Islet of Langerhans (tissue), 1 donor: ENCODE data around the gene DCC.

DNA sequence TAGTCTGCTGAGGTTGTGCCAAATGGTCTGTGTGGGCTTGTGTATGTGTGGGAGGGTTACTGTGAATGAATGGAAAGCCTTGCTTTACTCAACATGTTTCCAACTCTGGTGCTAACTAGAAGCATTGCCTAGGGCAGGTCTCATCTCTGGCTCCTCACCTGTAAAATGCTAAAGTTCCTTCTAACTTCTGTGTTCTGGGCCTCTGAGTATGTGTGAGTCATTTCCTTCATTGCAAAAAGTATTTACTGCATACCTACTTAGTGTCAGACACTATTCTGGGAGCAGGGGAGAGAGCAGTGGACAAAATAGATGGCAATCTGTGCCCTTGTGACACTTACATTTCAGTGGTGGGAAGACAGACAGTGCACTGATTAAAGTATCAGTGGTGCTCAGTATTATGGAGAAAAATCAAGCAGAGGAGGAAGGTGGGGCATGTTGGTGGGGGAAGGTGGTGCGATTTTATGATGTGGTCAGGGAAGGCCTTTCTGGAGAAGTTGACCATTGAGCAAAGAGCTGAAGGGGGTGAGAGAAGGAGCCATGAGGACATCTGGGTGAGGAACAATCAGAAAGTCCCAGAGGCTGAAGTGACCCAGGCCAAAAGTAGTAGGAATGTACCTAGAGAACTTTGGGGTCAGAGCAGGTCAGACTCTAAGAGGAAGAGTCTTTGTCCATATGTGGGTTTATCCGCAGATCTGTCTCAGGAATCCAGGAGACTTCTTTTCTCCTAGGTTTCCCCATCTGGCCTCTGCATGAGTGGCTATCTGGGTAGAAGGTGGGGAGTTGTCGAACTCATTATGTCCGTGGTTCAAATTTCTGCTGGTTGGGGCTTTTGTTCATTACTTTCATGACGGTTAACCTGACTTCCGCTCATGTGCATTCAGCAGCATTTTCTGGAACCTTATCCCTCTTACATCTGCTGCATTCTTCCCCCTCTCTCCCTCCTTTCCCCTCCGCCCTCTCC, 1.6 kb downstream of the LIPG start:
- RRBS: no CpG with 5 or more reads among the region's 7 CpGs

GRCh38 chr18:49564156-49564933, 2.5 kb downstream of the LIPG start:
- RRBS: no CpG with 5 or more reads among the region's 2 CpGs

DNA sequence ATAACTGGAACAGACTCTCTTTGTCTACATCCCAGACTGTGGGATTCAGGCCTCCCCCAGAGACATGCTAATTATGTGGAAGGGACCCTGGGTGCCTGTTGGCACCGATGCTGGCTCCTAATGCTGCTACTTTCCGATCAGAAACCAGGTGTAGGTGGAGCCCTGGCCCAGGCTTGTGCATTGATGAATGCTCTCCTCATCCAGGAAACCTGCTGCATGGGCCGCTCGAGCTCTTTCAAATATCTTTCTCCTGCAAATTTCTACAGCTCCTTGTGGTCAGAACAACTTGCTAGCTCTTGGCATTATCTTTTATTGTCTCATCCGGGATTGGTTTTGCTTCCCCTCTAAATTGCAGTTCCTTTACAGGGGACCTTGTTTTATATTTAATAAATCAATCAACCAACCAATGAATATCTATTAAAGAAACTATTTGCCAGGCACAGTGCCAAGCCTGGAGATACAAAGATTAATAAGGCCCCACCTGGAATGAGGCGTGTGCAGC, 51.6 kb downstream of the LIPG start:
- RRBS: no CpG with 5 or more reads among the region's 6 CpGs

- RRBS: no CpG with 5 or more reads among the region's 1 CpG
These were observed 68.4 kb downstream of the LIPG start for GRCh38 chr18:49630061-49630799.

DNA sequence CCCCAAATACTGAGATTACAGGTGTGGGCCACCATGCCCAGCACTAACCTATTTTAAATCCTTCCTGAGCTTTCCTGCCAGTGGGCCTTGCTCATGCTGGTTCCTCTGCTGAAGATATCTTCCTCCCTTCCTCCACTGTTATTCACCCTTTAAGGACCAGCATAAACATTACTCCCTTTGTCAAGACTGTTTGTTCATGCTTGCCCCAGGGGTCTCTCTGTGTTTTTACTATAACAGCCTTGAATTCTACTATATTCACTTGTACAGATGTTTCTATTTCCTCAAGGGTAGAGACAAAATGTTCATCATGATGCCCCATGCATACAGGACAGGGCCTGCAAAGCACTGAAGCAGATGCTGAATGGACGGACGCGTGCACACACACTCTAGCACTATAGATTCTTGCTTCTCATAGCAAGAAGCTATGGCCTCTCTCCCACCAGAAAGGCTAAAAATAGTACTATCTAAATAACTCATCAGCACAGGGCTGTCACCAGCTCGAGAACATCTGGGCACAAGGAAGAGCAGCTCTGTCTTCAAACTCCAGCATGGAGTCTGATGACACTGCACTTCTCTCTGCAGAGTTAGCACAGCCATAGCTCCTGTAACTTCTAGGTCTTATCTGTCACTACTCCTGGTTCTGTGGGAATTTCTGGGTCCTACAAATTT, 123.7 kb downstream of the MYO5B start:
- RRBS: no CpG with 5 or more reads among the region's 4 CpGs

GRCh38 chr18:50128434-50129400, 66.2 kb downstream of the MYO5B start:
- RRBS: no CpG with 5 or more reads among the region's 16 CpGs

DNA sequence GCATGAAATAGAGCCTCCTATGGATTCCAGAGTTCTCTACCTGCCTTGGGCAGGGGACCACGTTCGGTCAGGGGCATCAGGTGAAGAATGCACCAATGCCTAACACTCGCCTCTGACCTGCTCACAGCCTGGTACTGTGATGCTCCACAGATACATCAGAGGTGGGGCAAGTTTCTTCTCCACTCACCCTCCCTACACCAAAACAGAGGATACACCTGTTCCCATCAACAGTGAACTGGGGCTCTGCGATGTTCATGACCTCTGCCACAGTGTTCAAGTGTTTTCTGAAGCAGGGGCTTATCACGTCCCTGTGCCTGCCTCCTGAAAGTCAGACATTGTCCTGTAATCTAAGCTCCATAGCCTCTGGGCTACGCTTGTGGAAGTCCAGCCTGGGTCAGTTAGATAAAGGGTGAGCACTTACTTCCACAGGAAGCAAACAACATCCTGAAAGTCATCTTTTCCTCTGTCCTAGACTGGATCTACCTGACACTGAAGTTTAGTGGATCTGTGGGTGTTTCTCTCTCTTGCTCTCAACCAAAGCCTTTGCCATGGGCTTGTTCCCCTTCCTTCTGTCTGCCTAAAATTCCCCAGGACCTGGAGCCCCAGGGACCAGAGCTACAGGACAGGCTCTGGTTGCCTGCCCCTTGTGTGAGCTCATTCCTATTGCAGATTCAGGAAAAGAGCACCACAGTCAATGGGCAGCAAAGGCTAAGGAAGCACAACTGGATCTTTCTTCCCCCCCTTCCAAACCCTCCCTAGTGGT, 20.2 kb upstream of the MRO start:
- RRBS: no CpG with 5 or more reads among the region's 6 CpGs

- RRBS: 6% methylated on average over 5 of the region's 25 CpGs
These were observed 489 bp upstream of the SMAD4 start for GRCh38 chr18:51029447-51030001.

GRCh38 chr18:51084404-51084812, 54.4 kb downstream of the SMAD4 start:
- RRBS: no CpG with 5 or more reads among the region's 1 CpG

GRCh38 chr18:52339865-52340364, at the start of gene DCC:
Gene DCC (plus strand): TSS chr18:52340197.
- RRBS: no CpG with 5 or more reads among the region's 27 CpGs

DNA sequence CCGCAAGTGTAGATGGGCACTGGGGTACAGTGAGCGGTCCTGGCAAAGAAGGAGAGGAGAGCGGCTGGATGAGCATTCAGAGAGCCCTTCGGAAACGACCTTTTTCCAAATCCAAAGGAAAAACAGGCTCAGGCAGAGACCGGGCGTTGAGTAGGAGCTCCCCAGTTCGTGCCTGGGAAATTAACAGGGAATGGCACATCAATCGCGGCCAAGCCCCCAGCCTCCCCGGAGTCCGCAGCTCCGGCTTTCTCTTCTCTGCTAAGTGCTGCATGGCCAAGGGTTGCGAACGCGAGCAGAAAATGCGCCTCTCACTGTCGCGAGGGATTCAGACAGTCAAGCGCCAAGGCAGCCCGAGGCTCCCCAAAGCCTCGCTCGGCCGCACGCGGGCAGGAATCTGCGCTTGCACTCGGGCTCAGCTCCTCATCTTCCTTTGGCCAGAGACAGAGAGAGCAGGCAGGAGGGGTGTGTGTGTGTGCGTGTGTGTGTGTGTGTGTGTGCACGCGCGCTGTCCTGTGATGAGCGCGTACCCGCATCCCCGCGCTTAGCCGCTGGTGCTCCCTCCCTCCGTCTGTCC, 1.9 kb downstream of the DCC start:
- RRBS: 5% methylated on average over 6 of the region's 39 CpGs

DNA sequence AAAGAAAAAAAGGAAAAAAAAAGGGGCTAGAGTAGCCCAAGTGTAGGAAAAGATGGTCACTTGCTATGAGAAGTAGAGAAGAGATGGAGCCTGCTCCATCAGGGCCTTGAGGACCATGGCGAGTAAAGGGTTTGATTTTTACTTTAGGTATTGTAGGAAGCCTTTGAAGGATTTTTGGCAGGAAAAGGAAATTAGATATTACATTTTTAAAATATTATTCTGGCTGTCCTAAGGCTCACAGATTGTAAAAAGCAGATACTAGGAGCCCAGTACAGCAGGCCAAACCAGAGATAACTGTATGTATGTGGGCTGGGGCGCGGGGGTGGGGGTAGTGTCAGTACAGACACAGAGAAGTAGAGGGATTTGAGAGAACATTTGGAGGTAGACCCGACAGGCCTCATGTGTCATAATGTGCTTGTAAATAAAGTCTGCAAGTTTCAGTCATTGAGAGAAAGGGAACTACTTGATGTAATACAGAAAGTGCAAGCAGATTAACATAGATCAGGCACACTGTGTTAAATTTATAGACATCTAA, 7.6 kb upstream of the POLI start:
- RRBS: no CpG with 5 or more reads among the region's 4 CpGs

GRCh38 chr18:54717562-54718116, 110.6 kb upstream of the RAB27B start:
- RRBS: no CpG with 5 or more reads among the region's 9 CpGs

DNA sequence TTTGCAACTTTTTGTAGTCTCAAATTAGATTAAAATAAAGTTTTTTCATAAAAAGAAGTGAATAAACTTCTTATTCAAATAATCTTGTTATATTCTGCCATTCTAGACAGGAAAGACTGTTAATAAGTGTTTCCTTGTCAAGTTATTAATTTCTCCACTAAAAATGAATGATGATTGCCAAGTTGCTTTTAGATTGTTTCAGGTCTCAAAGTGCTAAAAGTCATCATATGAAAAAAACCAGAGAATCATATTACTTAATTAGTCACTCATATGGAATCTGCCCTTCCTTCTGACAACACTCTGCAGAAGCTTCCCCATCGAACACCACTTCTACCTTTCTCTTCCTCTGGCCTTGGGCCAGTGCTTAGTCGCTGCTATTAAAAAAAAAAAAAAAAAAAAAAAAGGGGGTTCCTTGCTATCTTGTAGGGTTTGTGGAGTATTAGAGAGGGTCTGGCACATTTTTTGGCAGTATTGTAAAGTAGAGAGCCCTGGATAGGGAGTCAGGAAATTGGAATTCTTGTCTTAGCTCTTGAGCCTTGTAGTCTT, 141.6 kb upstream of the CCDC68 start:
- RRBS: no CpG with 5 or more reads among the region's 2 CpGs

- RRBS: no CpG with 5 or more reads among the region's 10 CpGs
These were observed 300.6 kb downstream of the TCF4 start for GRCh38 chr18:55287312-55287892.

DNA sequence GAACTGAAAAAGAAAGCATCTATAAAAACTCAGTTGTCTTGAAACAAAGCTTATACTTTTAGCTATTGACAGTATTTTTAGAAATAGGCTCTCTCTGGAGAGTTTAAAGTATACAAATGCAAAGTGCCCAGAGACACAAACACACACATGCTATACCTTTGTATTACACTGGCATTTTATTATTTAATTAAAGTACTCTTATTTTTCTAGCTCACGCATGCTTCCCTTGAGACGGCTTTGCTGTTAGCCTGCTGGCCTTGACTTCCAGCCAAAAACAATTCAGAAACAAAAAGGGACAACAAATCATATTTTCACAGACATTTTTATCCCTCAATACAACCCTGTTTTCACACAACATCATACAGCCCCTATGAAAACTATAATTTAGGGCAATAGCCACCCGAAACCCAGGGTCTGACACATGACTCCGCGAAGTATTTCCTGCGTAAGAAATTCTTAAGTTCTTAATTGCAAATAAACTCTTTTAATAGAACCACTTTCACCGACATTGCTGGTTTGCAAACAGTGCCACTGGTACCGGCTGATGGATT, 185.2 kb downstream of the TCF4 start:
- RRBS: no CpG with 5 or more reads among the region's 8 CpGs

- RRBS: no CpG with 5 or more reads among the region's 4 CpGs
These were observed 184.5 kb downstream of the TCF4 start for GRCh38 chr18:55403479-55403971.

- RRBS: 82% methylated on average over 5 of the region's 18 CpGs
These were observed 181.4 kb downstream of the TCF4 start for GRCh38 chr18:55406521-55407103.

- RRBS: no CpG with 5 or more reads among the region's 2 CpGs
These were observed 85.8 kb downstream of the TCF4 start for GRCh38 chr18:55502159-55502717.

DNA sequence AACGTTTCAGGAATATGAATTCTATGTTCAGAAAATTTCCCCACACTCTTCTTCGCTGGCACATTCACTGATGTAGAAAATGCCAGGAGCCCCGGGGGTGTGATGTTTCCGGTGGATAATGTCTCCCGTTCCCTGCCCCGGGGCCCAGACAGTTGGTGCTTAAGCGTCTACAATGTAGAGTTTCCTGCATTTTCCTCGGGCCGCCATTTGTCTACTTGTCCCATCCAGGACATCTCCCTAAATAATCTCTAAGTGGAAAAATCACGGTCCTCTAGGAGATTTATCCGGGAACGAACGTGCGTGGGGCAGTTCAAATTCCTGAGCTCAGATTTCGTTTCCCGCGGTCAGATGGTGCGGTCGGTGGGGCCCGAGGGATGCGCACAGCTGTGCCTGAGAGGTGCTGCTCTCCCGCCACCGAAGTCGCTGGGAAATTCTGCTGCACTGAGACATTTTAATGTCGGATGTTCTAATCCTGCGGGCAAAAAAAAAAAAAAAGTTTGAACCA, 191.6 kb upstream of the TCF4 start:
- RRBS: no CpG with 5 or more reads among the region's 26 CpGs